Pericardium fibroblast (primary cell): ENCODE measurements around the gene NKX1-1.

- RAMPAGE, long total RNA = no peak
Observed at GRCh38 chr4:336661-337738, 614 bp upstream of the ZNF141 start.

- RAMPAGE, long total RNA = no peak
Observed at GRCh38 chr4:574763-575769, 1.0 kb downstream of the TMEM271 start.

DNA sequence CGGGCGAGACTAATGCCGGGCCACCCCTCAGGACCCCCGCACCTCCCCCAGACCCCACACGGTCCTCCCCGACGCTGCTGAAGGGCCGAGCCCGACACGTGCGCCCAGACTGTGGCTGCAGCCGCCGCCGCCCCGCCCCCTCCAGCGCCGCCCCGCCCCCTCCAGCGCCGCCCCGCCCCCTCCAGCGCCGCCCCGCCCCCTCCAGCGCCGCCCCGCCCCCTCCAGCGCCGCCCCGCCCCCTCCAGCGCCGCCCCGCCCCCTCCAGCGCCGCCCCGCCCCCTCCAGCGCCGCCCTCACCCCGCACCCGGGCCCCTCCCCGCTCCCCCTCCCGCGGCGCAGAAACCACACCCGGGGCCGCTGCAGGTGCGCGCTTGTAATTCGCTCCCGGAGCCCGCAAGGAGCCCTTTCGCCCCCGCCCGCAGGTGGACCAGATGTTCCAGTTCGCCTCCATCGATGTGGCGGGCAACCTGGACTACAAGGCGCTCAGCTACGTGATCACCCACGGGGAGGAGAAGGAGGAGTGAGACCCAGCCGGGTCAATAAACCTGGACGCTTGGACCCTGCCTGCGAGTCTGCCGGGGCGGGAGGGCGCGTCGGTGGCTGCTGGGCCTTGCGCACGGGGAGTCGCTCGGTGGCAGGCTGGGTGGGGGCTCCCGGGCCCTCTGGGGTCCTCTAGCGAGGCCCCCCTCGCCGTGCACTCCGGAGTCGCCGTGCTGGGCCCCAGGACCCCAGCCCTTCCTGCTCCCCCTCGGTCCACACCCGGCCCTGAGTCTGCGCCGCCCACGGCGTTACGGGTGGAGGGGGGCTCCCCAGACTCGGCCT lies 7.3 kb downstream of the SLC49A3 start:
- RAMPAGE, long total RNA = no peak

DNA sequence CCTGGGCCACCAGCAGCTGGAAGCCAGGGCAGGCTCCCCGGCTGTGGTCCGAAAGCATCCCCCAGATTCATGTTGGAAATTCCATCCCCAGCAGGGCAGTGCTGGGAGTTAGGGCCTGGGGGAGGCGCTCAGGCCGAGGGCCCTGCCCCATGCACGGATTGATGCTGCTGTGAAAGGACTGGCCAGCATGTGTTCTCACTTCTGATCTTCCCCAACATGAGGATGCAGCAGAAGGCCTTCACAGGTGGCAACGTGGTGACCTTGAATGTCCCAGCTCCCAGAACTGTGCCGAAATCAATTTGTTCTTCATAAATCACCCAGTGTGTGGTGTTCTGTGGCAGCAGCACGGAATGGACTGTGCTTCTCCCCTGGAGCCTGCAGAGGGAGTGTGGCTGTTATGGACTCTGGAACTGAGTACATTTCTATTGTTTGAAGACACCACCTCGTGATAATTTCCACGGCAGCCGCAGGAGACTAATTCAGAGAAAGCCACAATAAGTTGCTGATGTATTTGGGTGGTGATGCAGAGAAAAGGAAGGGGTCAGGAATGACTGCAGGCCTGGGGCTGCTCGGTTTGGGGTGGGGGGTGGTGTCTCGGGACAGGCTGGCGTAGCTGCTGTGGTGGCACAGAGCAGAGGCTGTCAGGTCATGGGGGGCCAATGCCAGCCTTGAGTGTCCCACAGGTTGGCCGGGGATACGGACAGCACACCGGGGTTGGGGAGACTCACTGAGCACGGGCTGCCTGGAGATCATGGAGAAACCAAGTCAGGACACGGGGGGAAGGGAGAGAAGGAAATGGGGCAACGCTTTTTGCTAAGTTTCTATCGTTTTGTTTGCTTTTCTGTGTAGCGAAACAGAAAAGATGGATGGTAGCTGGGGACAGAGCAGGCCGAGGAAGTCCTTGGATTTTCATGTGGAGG lies 57.0 kb downstream of the PCGF3 start:
- RAMPAGE, long total RNA = no peak

GRCh38 chr4:849042-849775 lies 23.3 kb upstream of the CPLX1 start:
- RAMPAGE, long total RNA = no peak

GRCh38 chr4:986348-986828 lies 456 bp upstream of the IDUA start:
- RAMPAGE, long total RNA = no peak

- RAMPAGE, long total RNA = no peak
Observed at GRCh38 chr4:992412-993207, 594 bp downstream of the SLC26A1 start.

GRCh38 chr4:997970-998610 lies 4.9 kb upstream of the SLC26A1 start:
- RAMPAGE, long total RNA = no peak

- RAMPAGE, long total RNA = no peak
Observed at GRCh38 chr4:1046514-1047130, 35.2 kb downstream of the FGFRL1 start.

DNA sequence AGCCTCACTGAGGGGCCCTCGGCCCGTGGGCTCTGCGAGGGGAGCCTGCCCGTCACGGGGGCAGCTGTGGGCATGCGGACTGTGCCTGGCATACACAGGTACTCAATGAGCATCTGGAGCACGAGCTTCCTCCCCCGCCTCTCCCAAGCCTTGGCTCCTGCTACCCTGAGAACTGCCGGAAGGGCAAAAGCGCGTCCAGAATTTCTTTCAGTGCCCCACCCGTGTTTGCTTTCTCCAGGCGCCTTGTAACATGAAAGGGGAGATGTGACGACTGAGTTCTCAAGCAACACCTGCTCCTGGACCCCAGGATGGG lies 47.3 kb downstream of the FGFRL1 start:
- RAMPAGE, long total RNA = no peak

DNA sequence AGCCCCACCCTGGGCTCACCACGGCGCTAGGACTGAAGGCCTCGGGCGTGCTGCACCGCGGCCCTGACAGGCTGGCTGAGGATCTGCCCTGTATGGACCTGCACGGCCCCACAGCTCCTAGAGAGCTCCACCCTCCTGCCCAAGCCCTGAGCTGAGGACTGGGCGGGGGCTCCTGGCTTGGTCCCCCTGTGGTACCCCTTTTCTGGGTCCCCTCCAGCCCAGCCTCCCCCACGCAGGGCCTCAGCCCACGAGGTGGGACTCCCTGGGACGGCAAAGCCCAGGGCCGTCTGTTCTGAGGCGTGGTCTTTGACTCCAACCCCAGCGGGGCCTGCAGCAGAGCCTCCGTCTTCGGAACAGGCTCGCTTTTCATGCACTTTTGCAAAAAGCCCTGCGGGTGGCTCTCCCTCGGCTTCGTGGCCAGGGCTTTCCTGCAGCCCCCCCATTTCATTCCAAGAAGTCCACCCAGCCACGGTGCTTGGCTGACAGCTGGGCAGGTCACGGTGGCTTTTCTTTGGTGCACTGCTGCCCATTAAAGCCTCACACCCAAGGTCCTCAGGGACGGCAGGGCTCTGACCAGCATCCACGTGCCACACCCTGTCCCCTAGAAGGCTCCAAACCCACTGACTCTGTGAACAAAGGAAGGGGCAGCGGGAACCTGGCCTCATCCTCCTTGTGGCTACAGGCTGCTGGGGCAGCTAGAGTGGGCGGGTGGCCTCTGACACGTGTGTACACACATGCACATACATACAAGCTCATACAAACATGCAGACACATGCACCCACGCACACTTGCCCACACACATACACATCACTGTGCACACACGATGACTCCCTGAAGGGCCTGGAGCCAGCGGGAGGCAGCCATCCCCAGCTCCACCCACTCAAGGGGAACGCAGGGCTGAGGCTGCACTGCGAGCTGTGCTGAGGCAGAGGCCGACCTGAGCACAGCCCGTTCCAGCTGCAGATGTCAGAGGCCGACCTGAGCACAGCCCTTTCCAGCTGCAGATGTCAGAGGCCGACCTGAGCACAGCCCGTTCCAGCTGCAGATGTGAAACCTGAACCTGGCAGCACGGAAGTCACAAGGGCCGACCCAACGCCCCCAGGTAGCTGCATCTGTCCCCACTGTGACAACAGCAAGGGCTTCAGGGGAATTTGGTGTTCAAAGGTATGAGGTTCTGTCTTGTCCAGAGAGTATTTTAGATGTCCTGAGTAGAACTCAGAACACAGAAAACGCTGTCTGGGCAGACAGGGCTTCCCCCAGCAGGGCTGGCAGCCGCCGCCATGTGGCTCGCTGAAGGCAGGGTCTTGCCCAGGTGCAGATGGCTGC lies 33.9 kb downstream of the CTBP1 start:
- RAMPAGE, long total RNA = no peak

DNA sequence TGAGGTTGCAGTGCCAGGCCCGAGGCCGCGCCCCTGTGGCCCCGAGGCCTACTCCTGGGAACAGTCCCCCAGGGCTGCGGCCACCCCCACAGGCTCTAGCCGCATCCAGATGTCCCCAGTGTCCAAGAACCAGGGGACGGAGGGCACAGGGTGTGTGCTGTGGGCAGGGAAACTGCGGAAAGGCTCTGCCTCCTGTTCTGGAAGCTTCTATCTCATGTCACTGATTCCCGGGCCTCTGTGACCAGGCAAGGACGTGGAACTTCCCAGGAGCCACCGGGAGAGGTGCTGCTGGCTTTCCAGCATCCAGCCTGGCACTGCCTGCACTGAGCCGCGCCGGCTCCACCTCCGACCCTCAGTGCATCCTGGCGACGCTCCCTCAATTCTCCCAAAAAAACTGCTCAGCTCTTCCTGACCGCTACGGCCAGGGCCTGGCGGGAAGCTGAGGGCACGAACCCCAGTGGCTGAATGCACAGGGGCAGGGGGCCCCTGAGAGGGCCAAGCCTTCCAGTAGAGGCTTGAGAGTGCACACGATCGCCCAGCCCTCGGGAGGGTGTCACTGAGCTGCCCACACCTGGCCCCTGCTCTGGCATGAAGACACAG lies 7.1 kb downstream of the CTBP1 start:
- RAMPAGE, long total RNA = no peak

GRCh38 chr4:1244029-1245000 lies 4.6 kb downstream of the CTBP1 start:
- RAMPAGE, long total RNA = no peak

- RAMPAGE, long total RNA = no peak
Observed at GRCh38 chr4:1246163-1246866, 2.6 kb downstream of the CTBP1 start.

- RAMPAGE, long total RNA = no peak
Observed at GRCh38 chr4:1253171-1254298, 4.6 kb upstream of the CTBP1 start.

DNA sequence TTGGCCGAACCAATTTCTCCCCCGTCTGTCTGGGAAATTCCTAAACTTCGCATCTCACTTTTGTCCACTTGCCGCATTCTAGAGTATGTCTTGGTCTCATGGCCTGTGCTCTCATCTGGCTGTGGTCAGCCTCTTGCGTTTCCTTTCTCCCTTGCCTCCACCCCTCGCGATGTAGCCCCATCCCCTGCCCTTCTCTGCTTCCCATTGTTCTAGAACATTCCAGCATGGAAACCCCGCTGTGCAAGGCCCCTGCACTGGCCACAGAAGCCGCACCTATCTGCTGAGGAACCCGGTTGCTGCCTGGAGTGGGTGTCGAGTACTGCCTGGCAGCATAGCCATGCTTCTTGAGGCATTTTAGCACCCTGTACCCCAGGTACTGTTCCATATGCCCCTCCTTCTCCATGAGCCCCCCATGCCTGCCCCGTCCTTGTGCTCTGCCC lies 8.1 kb downstream of the MAEA start:
- RAMPAGE, long total RNA = no peak

DNA sequence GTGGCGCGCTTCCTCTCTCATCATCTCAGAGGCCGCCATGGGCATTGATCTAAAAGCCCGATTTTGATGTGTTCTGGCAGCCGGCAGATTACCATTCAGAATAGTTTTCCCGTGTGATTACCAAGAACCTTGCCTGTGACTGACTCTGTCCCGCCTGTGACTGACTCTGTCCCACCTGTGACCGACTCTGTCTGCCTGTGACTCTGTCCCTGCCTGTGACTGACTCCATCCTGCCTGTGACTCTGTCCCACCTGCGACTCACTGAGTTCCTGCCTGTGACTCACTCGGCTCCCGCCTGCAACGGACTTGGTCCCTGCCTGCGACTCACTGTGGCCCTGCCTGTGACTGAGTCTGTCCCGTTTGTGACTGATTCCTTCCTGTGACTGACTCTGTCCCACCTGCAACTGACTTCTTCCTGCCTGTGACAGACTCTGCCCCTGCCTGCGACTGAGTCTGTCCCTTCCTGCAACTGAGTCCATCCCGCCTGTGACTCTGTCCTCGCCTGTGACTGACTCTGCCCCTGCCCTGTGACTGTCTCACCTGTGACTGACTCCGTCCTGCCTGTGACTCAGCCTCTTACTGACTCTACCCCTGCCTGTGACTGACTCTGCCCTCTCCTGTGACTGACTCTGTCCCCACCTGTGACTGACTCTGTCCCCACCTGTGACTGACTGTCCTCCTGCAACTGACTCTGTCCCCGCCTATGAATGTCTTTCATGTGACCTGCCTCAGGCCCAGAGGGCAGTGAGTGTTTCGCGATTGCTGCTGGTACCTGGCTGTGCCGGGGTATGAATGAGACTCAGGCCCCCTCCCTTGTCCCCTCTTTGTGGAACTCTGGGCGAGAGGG lies 9.6 kb upstream of the UVSSA start:
- RAMPAGE, long total RNA = no peak

DNA sequence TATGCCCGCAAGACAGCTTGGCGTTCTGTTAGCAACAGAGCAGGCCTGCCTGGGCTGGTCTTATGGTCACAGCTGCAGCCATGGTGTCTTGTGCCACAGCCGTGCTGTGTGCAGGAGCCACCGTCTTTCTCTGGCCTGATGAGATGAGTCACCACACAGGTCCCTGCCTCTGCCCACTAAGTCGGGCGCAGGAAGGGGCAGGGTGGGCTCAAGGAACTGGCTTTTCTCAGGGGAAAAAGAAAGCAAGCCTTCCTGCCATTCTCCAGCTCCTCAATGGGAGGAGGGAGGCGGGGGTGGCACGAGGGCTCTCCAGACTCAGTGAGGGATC lies 18.2 kb downstream of the UVSSA start:
- RAMPAGE, long total RNA = no peak

DNA sequence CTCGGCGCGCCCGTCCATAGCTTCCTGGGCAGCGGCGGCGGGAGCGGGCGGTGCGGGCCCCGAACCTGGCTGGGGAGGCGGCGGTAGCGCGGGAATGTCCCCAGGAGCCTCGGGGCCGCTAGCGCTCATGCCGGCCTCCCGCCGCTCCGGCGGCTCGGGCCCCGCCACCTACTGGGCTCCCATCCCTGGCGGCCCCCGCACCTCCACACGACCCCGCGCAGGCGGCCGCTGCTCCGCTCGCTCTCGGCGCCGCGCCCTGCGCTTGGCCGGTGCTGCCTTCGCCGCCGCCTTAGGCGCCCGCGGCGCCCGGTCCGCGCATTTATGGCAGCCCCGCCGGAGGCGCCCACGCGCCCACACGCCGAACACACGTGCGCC lies at the start of gene NKX1-1:
TSS of gene NKX1-1 (minus strand) at position 129 of the 375 bp plus-strand sequence.
- RAMPAGE, long total RNA = no peak

- RAMPAGE, long total RNA = no peak
Observed at GRCh38 chr4:1541637-1542382, 135.6 kb upstream of the NKX1-1 start.